Mesenchymal stem cell of adipose (primary cell): Measurements from ENCODE around the gene GNG8.

DNA sequence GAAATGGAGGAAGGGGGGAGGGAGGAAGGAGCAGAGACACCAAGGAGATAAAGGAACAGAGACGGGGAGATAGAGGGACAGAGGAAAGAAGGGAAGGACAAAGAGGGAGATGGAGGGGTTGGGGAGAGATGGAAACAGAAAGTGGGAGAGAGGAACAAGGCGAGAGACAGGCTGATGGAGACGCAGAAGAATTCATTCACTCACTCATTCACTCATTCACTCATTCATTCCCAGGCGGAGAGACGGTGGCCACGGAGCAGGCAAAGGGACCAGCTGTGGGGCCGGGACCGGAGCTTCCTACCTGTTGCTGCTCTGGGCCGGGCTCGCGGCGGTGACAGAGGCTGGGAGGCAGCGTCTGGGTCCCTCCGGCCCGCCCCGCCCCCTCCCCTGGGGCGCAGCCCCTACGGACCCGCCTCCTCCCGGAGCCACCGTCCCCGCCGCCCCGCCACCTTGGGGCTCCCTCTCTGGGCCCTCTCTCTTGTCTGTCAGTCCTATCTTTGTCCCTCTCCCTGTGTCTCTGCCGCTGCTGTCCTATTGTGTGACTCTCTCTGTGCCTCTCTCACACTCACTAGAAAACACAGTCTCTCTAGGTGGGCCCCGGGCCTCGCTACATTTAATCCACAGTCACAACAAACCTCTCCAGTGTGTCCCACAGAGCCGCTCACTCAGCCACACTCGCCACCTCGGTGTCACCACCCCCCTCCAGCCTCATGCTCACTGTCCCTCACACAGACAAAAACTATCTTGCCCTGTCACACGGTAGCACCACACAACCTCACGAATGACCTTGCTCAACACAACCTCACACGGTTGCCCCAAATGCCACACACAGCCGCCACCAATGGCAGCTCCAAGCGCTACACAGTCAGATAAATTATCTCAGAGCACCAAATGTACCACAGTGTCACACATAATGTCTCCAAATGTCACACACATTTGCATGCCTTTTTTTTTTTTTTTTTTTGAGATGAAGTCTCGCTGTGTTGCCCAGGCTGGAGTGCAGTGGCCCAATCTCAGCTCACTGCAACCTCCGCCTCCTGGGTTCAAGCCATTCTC lies at the start of gene GNG8:
Gene GNG8 (minus strand): TSS at position 357 of the 1,056 bp plus-strand sequence.
- CAGE, long polyA plus RNA: no peak

DNA sequence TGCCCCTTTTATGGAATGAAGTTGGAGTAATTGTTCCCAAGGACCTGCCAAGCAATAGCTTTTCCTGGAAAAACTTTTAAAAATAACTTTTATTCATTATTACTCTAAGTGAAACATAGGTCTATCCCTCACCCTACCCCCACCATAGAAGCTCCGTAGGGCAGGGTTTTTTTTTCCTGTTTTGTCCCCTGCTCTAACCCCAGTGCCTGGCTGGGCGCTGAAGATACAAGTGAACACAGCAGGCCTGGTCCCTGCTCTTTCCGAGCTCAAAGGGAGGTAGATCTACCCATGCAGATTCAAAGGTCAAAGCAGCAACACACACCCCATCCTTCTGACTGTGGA lies 8.7 kb upstream of the GNG8 start:
- CAGE, long polyA plus RNA: no peak

GRCh38 chr19:46704481-46705055 lies 12.3 kb downstream of the PRKD2 start:
- CAGE, long polyA plus RNA: no peak

DNA sequence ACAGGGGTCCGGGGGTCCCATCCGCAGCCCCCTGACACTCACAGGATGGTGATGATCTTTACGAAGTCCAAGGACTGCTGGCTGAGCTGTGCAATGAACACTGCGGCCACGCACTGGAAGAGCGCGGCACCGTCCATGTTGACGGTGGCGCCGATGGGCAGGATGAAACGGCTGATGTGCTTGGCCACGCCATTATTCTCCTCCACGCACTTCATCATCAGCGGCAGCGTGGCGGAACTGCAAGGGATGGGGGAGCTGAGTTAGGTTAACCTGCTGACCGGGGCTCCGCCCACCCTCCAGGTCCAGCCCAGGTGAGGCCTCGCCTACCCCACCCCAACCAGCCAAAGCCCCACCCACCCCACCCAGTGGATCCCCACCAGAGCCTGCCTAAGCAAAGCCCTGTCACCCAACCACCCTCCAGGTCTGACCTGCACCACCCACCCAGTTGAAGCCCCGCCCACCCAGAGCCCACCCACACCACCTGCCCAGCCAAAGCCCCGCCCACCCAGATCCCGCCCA lies 11.2 kb downstream of the SLC1A5 start:
- CAGE, long polyA plus RNA: no peak

GRCh38 chr19:46787076-46787876 lies 1.1 kb downstream of the SLC1A5 start:
- CAGE, long polyA plus RNA: no peak

DNA sequence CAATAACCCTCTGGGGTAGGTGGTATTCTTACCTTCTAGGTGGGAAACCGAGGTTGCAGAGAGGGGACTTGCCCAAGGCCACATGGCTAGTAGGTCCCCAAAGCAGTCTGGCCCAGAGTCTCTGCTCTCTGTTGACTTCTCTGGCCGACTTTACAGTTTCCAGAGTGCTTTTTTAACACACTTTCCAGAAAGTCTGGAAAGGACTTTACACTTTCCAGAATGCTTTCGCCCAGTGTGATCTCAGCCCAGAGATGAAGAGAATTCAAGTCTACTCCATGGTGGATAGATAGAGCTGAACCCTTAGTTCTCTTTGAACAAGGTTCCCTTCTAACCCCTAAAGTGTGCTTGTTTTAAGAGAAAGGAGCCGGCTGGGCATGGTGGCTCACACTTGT lies 12.2 kb downstream of the ARHGAP35 start:
- CAGE, long polyA plus RNA: no peak

DNA sequence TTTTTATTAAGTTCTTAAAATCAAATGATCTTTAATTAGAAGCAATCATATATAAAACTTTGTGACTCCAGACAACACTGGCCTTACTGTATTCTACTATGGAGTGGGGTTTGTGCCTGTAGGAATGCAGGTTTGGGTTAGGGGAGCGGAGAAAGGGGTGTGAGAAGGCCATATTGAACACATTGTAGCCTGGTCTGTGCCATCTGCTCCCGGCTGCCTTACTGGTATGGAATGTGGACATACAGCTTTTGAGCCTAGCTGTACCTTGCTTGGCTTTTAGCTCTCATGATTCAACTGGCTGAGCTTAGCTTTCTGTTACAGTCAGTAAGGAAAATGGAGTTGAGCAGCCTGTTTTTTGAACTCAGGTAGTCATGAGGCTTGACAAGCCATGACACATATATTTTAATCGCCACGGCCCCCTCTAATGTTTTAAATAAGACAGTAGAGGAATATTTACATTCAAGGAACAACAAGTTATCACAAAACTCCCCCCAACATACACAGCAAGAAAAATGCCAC lies 41.6 kb downstream of the ARHGAP35 start:
- CAGE, long polyA plus RNA: no peak

- CAGE, long polyA plus RNA: no peak
These were observed 61.2 kb downstream of the ARHGAP35 start for GRCh38 chr19:46921815-46922487.

DNA sequence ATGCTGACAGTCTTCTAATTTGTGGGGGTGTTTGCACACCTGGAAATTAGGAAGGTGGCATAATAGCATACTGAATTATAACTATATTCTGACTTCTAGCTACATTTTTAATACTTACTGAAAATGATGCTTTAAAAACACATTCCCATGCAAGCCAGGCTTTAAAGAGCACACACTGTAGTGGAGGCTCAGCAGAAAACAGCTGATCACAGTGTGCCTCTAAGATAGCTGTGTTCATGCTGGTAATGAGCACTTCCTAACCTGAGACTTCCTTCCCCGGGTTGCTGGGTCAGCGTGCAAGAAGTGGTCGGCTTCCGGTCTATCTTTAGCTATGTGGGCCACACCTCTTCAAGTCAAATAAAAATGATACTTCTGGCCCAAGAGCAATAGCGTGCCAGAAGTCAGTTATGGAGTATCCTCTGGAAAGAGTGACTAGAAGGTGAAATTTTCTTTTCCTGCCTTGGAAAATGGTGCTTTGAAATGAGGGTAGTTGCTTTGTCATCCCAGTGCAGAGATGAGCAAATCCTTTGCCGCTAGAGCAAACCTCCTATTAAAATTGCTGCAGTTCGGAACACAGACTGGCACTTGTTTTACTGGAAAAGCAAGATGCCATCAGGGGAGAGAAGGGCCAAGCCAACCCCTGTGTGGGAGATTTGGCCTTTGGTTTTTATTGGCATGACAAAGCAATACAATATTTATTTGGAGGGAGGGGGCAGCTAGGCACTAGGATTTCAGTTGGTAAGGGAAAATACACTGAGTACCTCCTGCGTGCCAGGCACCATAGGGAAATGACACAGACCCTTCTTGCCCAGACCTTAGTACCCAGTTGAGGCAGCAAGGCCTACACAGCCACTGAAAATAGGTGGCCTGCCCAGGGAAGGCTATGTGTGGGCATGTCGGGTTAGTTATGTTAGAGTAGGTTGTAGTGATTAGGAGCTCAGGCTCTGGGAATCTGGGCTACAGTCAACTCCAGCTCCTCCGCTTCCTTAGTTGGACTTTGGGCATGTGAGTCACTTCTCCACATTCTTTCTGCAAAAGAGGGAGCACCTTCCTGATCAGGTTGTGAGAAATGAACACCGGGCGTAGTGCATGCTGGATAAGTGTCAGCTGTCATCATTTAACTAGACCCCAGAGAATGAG lies 64.3 kb downstream of the ARHGAP35 start:
- CAGE, long polyA plus RNA: no peak

DNA sequence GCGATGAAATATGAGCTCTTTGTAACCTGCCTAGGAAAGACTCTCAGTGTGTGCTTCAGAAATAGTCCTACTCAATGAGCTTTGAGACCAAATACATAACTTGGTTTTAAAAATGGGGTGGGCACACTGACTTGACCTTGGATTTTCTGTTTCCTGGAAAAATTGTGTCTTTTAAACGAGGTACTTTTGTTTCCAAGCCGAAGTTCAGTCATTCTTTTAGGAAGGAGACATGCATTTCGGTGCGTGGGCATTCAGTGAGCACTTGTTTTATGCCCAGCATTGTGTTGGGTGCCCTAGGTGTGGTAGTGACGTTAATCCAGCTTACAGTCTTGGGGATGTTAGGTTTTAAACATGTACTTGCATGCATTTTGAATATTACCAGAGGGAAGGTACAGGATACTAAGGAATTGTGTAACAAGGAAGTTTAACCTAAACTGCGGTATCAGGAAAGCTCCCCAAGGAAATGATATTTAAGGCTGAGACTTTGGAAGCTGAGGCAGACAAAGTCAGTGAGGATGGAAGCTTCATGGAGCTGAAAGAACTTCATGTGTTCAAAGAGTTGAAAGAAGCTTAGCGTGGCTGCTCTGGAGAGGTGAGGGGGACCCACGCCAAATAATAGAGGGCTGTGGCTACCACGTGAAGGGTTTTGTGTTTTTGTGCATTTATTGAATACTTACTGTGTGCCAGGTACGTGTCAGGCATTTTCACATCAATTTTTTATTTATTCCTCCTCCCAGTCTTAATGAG lies 66.3 kb downstream of the ARHGAP35 start:
- CAGE, long polyA plus RNA: no peak

GRCh38 chr19:46954701-46955851 lies 64.6 kb upstream of the NPAS1 start:
- CAGE, long polyA plus RNA: no peak

DNA sequence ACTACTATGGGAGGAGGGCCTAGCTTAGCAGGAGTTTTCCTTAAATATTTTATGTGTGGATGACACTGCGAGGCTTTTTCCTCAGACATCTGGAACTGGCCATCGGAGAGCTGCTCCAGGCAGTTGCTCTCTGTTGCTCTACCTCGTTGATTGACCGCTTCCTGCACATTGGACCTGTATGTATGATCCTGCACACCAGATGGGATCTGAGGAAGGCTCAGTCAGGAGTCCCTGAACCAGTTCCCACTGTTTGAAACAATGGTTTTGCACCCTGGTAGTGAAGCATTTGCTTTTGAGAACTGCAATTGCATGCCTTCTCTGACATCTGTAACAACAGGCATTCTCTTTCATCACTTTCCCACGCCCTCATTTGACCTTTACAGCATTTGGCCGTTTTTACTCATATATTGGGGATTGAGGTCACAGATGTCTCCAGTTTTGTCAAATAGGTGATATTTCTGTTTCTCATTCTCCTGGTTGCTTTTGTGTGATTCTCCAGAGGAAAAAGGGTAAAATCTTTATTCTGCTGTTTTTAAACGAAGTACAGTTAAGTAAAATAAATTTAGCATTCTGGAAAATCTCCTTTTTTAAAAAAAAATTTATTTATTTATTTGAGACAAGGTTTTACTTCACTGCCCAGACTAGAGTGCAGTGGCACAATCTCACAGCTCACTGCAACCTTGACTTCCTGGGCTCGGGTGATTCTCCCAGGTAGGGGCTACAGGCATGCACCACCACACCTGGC lies 61.0 kb upstream of the NPAS1 start:
- CAGE, long polyA plus RNA: no peak

DNA sequence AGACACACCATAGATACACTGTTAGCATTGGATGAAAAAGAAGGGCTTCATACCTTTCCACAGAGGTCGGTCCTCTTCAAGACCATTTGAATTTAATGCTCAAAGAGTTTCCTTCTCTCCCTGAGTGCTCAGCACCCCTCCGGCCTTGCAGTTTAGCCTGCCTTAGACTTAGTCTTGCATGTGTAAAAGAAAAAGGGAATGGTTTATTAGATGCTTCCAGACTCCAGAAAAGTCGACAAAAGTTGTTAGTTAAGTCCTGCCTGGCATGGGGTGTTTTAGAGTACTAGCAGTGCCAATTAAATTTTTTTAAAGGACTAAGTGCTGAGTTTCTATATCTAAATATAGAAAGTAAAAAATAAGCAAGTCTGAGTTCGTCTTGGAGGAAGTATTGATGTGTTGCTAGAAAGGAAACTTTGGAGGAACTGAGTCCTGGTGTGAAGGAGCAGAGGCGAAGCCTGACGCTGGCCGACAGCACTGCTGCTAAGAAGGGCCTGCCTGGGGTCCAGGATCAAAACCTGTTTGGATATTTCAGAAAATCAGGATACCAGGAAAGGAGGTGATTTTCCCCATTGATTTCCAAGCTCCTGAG lies 38.5 kb upstream of the NPAS1 start:
- CAGE, long polyA plus RNA: no peak

GRCh38 chr19:47000528-47001188 lies 19.0 kb upstream of the NPAS1 start:
- CAGE, long polyA plus RNA: no peak

DNA sequence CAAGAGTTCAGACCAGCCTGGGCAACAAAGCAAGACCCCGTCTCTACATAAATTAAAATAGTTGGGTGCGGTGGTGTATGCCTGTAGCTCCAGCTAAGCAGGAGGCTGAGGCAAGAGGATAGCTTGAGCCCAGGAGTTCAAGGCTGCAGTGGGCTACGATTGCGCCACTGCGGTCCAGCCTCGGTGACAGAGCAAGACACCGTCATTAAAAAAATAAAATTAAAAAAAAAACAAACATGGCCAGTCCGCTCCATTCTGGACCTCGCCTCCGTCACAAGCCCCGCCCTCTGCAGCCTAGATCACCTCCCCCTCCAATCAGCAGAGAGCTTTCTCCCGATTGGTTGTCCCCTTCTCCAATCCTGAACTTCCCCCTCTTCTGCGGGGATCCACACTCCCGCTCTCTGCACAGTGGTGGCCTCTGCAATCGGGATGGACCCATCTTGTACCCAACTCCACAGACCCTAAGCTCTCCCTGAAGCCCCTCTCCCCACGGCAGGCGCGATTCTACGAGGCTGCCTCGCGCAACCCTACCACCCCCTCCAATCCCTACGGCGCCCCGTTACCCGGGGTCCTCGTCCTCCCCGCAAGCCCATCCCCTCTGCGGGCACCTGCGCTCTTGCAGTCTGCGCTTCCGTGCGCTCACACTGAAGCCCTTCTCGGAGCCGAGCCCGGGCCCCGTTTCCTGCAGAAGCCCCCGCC lies 635 bp downstream of the TMEM160 start:
- CAGE, long polyA plus RNA: no peak

DNA sequence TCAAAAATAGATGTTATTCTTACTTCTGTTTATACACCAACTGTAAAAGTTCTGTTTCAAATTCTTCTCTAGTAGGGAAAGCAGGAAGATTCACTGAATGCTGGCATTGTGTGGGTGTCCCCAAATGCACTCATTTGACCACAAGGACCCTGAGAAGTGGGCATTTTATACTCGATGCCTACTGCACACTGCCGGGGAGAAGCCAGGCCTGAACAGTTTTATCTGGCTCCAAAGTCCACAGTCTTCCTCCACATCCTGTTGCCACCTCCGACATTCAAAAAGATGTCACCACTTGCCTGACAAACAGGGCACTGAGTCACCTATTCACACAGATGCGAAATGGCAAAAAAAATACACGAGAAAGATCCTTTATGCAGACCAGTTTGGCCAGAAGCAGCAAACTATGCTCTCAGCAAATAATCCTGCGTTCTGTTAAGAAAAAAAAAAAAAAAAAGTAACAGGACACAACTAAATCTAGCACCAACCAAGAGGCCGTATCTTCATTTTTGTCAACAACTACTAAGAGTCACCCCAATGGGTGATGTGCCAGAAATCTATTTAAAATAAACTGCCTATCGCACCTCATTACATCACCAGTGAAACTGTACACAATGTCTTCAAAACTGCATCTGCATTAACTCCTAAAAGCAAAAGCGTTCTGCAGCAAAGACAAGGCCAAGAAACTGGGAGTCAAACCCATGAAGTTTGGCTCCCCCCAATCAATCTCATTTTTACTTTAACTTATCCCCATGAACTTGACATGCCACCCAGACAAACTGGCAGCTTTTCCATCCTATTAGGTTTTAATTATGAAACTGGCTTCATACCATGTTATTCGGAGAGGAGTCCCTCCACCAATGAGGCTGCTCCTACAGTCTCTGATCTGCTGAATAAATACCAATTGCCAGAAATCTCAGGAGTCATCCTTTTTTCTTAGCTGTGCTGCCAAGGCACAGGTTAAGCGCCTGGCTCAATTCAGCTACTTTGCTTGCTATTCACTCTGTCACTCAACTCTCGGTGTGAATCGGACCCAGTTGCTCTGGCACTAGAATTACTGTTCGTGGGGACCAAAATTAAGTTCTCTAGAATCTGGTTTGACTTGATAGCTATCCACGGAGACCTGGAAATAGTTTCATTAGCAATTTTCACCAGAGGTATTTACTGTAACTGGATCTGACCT lies 6.0 kb downstream of the ZC3H4 start:
- CAGE, long polyA plus RNA: no peak

DNA sequence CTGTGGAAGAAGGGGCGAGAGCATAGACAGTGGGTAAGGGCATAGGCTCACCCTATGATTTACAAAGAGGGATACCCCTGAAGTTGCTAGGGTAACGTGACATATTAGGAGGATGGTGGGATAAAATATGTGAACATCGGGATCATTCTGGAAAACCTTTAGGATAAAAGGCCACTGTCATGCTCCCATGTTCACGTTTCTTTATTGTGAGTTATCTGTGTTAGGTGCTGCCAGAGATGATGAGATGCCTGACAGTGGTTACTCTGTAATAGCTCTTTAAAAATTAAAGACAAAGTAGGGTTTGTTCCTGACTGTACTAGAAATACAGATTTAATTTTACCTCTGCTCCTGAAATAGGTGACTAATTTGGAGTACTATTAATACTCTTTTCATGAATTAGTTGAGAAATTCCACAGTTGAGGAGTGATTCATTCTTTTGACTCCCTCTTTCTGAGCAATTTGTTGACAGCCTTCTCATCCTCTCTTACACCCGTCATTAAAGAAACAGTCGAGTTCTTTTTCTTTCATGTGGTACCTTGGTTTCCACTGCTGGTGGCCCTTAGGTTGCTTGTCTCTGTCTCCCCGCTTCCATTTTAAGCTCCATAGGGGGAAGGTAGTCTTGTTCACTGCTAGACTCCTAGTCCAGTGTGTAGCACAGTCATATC lies 28.3 kb downstream of the SAE1 start:
- CAGE, long polyA plus RNA: no peak

GRCh38 chr19:47274281-47274794 lies 347 bp upstream of the INAFM1 start:
- CAGE, long polyA plus RNA: no peak

DNA sequence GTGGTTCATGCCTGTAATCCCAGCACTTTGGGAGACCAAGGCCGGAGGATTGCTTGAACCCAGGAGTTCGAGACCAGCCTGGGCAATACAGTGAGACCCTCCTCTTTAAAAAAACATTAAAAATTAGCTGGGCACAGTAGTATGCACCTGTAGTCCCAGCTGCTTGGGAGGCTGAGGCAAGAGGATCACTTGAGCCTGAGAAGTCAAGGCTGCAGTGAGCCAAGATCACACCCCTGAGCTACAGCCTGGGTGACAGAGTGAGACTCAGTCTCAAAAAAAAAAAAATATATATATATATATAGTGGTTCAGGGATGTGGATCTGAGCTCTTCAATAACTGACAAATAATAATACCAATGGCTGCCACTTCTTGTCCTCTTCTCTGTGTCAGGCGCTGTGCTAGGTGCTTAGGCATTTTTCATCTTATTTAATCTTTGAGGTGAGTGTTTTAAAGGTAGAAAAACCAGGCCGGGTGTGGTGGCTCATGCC lies 7.6 kb downstream of the C5AR1 start:
- CAGE, long polyA plus RNA: no peak

GRCh38 chr19:47377256-47377779 lies 28.2 kb downstream of the DHX34 start:
- CAGE, long polyA plus RNA: no peak